Skeletal muscle satellite cell (primary cell): ENCODE data around the gene SPTSSA.

- CAGE, long polyA plus RNA: no peak
Observed at GRCh38 chr14:31033657-31034245, 7.6 kb upstream of the STRN3 start.

GRCh38 chr14:31129111-31129772, 78.4 kb downstream of the HECTD1 start:
- CAGE, long polyA plus RNA: no peak

DNA sequence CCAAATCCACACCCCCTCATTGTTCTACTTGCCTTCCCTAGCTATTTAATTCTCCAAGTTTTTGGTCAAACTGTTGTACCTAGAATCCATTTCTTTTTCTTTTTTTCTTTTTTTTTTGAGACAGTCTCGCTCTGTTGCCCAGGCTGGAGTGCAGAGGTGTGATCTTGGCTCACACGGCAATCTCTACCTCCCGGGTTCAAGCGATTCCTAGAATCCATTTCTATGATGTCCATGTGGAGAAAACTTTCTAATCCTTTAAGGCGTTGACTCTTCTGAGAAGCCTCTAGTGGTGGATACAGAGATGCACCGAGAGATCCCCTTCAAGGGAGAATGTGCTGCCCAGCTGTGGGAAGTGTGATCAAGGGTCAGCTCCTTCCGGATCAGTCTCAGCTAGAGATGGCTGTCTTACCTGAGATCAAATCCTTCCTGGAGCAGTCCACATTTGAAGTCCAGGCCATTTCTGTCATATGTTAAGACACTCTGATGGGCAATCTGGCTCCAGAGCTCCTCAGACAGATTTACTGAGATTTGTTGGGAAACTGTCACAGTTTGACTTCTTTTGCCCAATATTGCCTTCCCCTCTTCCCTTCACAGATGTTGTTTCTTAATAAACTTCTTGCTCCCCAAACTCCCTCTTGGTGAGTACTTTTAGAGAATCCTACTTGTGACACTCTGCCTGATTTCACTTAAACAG, 92.7 kb upstream of the HECTD1 start:
- CAGE, long polyA plus RNA: no peak

GRCh38 chr14:31937591-31938348, 139.3 kb upstream of the ARHGAP5 start:
- CAGE, long polyA plus RNA: no peak

DNA sequence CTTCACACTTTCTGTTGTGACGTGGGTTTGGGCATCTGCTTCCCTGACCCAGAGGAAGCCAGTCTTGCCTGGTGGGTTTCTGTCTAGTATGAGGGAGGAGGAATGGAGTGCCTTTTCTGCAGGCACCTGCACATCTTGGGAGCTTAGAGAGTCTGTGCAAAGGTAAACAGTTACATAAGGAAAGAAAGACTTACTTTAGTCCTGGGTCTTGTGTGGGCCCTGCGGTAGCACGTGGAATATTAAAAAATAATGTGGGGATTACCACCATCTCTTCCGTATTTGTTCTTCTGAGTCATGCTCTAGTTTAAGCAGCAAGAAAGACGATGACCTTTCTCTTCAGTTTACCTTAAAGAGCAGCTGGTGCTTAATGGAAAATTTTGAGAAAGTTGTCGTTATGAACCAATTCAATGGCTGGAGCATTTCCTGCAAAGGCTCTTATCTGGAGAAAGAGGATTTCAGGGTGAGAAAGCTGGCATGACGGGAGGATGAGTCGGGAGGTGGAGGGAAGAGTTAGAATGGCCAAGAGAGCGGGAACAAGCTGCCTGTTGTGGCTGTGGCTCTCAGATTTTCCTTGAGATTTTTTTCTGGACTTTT, 70.5 kb upstream of the ARHGAP5 start:
- CAGE, long polyA plus RNA: no peak

- CAGE, long polyA plus RNA: no peak
Observed at GRCh38 chr14:32075533-32076034, 1.5 kb upstream of the ARHGAP5 start.

- CAGE, long polyA plus RNA: no peak
Observed at GRCh38 chr14:32202475-32202795, 125.3 kb downstream of the ARHGAP5 start.

- CAGE, long polyA plus RNA: no peak
Observed at GRCh38 chr14:32710443-32710844, 228.2 kb upstream of the NPAS3 start.

- CAGE, long polyA plus RNA: no peak
Observed at GRCh38 chr14:33611392-33611846, 339.5 kb downstream of the EGLN3 start.

GRCh38 chr14:34058871-34059597, 108.2 kb upstream of the EGLN3 start:
- CAGE, long polyA plus RNA: no peak

DNA sequence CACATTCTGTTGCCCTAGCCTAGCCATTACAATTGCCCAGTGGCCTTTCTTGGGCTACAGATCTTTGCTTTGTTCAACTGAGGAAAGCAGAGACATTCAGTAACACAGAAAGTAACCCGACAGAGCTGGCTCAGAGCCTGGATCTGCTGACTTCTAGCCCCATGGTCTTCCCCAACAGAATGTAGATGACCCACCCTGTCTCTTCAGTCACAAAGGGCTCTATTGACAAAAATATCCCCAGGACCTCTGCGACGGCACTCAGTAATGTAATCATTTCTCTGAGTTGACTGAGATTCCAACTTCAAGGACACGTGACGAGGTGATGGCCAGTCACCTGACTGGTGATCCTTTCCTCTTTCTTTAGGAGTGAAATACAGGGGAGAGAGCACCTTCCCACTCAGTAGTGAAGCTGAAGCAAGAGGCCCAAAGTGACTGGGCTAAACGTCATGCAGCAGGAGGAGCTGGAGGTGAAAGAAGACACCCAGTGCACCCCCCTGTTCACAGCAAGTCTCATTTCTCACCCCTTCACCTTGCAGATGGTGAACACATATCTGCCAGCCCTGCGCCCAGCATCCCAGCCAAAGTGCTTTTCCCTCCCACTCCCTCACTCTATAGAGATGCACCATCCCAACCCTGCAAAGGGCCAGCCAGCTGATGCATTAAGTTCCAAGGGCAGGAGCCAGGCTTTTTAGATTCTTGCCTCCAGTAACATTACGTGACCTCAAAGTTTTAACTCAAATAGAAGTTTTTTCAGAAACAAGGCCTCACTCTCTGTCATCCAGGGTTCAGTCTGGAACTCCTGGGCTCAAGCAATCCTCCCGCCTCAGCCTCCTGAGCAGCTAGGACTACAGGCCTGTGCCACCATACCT, 179.2 kb upstream of the EGLN3 start:
- CAGE, long polyA plus RNA: no peak

DNA sequence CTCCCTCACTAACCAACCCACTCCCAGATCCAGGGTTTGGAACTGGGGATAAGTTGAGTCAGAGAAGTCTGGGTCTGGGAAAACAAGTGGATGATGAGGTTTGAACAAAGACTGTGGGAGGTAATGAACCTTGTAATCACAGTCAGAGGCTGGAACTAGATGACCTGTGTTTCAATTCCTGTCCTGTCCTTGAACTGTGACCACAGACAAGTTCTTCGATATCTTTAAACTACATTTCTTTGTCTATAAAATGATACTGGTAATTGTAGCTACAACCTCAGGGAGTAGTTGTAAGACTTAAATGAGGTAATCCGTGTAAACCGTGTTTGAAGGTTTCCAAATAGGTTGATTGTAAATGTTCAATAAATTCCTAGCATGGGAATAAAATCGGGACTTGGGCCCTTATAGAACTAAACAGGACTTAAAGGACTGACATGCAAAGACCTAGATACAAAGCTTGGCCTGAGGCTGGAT, 240.7 kb upstream of the EGLN3 start:
- CAGE, long polyA plus RNA: no peak

GRCh38 chr14:34374938-34375818, 86.9 kb downstream of the SPTSSA start:
- CAGE, long polyA plus RNA: no peak

DNA sequence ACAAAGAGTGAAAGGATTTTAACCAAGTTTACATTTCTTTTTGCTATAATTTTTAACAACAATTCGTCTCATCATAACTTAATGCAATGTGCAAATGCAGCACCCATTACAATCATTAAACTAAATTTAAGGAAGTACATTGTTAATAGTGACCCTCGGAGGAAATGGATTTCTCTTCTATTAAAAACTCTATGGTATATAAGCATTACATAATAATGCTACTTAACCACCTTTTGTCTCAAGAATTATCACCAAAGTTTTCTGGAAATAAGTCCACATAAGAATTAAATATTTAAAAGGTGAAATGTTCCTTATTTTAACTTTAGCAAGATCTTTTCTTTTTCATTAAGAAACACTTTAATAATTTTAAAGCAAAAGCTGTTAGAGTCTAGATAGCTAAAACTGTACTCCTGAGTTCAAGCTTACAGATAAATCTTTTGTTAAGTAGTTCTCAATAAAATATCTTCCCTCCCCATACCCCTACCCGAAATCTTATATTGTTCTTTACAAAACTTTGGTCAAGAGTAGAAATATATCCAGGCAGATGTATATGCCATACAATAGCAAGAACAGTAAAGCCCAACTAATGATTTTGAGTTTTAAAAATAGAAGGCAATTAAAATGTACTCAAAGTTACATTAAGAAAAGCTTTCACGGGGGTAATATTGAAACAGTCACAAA, 27.6 kb downstream of the SPTSSA start:
- CAGE, long polyA plus RNA: no peak

DNA sequence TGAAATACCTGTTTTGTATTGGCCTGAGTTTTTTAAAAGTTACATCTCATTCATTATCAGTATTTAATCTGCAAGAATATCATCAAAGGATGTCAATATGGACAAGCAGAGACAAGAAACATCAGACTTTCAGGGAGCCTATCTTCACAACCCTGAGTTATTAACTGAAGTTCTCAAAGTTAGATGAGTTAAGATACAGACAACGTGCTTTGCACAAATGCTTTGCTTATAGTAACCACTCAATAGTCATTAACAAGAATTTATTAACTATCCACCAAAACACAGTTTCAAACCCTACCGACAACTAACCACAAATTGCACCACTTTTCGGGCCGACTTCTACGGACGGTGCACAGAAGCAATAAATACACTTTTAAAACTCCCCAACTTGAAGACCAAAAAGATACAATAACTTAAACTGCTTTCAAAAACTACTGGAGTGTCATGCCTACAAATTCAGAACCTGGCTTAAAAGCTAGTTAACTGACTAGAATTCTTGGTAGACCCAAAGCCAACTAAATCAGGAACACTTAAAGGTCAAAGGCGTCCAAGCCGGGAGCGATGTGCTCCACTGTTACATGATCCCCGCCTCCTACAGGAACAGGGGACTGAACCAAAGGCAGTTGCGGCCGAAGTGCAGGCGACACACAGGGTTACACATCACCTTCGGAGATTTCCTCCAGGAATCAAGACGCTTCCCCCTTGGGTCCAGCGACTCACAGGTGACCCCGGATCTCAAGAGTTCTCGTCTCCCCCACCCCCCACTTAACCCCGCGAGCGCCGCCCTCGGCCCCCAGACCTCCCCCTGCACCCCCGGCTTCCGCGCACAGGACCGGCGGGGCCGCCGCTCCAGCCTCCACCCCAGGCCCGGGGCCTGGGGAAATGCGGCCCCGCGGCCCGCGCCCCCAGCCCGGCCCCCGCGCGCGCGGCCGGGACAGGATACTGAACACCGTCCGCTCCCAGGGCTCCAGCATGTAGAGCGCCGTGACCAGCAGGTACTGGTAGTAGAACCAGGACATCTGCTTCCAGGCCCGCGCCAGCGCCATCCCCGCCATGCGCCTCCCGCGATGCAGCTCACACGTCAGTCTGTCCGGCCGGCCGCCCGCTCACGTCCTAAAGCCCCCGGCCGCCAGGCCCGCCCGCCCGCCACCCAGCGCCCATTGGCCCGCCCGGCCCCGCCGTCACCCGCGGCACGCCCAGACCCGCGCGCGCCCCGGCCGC, at the start of gene SPTSSA:
SPTSSA (minus strand) TSS at position 1,088 of the 1,221 bp plus-strand sequence.
- CAGE, long polyA plus RNA: start-site peak on the minus strand centred at position 1,100 of the sequence, 31 bp wide, 922 and 594 reads in 2 replicates

DNA sequence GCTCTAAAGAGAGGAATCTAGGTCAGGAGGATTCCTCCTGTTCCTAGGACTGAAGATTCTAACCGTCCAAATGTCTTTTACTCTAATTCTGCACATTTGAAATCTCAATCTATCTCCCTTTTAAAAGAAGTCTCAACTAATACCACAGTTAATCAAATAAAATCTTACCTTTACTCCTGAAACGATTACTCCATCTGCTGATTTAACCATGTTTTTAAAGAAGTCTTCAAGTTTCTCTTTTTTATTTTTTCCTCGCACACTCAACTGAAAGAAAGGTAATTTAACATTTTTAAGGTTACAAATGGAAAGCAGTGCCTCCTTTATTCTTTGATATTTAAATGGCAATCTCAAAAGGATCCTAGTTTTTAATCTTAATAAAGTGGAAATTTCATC, 32.6 kb downstream of the SNX6 start:
- CAGE, long polyA plus RNA: no peak

DNA sequence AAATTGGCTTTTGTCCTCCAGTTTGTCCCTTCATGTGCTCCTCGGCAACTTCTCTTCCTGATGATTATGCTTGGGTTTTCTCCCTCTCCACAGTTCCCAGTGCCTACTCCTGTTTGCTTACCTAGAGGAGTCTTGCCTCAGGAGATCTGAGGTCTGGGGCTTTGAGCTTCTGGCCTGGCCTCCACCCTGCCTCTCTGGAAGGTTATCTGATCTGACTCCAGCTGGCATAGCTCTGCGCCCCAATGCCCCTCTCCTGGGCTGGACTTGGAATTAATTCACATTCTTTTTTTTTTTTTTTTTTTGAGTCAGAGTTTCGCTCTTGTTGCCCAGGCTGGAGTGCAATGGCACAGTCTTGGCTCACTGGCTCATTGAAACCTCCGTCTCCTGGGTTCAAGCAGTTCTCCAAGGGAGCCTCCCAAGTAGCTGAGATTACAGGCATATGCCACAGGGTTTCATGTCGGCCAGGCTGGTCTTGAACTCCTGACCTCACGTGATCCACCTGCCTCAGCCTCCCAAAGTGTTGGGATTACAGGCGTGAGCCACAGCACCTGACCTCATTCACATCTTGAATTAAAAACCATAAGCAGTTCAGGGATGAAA, 33.5 kb downstream of the CFL2 start:
- CAGE, long polyA plus RNA: no peak

DNA sequence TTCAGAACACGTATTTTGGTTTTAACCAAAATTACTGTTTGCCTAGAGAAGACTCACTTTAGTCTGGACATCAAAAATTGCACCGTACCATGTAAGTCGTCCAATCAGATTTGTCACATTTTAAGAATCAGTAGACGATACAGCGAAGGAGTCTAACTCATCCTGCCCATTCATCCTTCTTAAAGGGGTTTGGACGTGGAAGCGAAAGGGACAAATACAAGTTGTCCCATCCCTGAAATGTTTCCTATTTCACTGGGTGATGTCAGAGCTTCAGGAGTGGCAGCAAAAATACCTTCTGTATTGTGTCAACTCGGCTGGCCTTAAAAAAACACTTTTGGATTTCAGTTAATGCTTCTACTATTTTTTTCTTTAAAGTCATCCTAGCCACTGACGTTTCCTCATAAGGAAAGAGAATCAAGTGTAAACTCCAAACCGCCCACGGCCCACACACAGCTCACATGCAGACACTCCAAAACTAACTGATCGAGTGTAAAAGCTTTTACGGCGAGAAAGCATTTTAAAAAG, 745 bp downstream of the CFL2 start:
- CAGE, long polyA plus RNA: no peak

DNA sequence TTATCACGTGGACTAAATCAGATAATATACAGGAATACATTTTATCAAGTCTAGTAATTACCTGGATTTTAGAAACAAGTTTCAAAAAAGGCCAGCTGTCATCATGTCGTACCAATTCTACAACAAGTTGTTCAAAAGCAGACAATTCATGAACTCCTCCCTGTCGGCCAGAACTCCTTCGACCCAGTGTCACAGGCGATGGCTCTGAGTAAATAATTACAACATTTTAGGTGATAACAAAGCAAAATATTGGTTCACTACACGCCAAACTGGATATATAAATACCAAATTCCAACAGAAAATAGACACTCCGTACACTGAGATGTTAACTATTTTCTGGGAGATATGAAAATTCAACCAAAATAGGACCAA, 44.2 kb upstream of the CFL2 start:
- CAGE, long polyA plus RNA: no peak

DNA sequence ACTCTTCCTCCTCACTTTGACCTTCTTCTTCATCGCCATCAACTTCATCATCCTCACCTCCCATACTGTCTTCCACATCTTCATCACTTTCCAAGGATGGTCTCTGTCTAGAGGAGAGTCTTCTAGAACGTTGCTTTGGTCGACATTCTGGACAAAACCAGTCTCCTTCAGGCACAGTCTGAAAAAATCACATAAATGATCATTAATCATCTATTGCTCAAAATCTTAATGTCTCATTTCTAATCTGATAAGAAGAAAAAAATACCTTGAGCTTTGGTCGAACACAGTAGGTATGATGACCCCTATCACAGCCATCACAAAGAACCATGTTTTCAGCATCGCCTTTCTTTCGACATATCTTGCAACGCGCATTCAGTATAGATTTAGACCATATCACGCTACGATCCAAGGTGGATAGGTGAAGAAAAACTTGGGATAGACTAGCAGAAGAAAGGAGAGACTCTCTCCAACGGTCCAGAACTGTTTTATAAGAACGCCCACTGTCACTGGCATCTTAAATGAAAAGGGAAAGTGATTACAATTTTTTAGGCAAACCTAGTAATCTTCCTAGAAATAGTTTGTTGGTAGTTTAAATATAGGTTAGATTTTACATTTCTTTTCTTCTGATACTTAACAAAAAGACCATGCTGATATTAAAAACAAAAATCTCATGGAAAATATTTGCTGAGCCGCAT, 50.5 kb upstream of the CFL2 start:
- CAGE, long polyA plus RNA: no peak